Subcutaneous preadipocyte (primary cell): Measurements from ENCODE around the genes NOPCHAP1 and NUAK1.

DNA sequence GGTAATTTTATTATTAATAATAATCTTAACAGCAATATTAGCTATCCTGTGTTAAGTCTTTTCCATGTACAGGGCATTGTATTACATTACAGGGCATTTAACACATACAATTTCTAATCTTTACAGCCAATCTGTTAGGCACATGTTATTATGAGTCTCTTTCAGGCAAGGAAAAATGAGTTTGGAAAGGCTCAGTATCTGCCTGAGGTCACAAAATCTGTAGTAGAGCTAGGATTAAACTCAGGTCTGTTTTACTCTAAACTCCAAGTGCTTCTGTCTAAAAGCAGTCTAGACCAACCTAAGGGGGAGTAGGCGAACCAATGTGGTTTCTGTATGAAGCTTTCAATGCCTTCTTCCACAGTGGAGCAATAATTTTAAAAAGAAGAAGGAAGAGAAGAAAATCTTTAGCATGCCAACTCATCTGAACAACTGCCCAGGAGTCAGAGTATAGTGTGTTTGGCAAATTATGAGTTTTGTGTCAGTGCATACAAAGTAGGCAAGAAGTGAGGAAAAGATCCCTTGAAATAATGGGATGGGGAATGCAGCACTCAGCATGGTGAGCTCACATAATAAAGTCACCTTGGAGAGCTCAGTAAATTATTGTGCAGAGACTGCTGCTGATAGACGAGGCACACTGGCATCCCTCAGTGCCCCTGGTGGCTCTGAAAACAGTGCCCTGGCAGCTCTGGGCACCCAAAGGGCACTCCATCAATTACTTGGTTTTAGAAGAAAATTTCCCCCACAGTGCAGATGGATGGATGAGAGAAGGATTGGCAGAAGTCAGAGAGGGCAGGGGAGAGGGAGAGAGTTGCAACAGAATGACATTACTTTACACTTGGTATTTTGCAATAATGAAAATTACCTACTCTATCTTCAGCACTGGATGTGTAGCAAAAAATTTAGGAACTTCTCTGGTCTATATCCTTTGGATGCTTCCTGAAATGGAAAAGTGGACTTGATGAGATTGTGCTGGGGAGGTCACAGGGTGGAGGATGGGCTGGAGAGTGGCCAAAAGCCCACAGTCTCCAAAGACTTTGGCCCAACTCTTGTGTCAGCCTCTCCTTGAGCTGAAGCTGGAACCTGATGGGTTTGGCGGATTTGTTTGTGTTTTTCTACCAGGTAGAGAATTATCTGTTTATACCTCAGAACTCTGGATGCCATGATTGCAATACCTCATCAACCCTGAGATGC, 192.9 kb downstream of the CHST11 start:
- CAGE, long polyA plus RNA, result no peak

DNA sequence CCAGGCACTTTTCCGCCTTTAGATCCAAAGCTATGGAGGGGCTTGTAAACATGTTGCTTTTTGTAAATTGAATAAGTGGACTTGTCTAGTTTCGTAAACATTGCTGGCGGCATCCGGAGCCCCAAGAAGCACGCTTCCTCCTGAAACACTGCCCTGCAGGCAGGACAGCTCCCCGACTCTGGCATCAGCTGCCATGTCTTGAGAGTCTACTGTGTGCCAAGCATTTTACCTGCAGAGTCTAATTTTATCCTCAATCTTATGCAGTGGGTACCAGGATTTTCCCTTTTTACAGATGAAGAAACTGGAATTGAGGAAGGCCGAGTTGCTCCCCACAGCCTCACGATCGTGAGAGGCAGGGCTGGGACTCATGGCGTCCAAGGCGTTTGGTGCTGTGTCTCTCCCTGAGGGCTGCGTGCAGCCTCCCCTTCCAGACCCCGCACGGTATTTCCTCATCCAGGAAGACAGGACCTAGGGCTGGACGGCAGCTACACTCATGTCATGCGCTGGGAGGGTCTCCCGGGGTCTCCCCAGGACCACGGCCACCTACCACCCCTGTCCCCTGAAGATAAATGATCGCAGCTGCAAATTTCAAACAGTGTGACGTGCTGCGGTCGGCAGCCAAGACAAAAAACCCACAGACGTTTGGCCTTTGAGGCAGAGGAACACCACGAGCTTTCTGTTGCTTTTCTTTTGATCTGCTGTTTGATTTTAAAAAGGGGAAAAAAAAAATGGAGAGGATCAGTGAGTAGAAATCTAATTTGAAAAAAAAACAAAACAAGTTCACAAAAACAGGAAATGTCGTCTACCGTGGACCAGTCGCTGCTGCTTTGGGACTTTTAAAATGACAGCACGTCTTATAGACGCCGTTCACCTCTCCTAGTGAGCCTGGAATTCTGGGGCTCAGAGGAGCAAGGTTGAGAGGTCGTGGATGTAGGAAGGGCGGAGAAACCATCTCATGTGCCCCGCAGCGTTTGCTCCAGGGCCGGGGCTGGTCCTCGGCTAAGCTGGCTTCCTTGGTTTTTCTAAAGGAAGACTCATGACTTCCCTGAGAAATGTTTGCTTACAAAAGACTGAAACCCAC, 237.7 kb downstream of the SLC41A2 start:
- CAGE, long polyA plus RNA, result no peak

DNA sequence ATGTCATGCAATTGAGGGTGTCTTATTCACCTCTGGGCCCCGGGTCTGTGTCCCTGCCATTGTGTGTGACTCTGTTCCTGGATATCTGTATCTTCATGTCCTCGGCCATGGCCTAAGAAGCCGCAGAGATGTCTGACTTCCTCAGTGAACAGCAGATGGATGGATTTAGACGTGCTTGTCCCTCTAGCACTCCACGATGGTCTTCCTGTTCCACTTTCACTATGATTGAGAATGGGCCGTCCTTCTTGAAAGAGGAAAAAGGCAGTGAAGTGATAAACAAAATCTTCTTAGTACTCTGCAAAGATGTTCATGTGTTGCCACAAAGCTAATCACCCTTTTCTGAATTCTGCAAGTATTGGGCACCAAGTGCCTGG, 217.4 kb downstream of the SLC41A2 start:
- CAGE, long polyA plus RNA, result no peak

- CAGE, long polyA plus RNA, result no peak
Observed at GRCh38 chr12:104759191-104759847, 198.8 kb downstream of the SLC41A2 start.

GRCh38 chr12:104866402-104866618, 91.8 kb downstream of the SLC41A2 start:
- CAGE, long polyA plus RNA, result no peak

DNA sequence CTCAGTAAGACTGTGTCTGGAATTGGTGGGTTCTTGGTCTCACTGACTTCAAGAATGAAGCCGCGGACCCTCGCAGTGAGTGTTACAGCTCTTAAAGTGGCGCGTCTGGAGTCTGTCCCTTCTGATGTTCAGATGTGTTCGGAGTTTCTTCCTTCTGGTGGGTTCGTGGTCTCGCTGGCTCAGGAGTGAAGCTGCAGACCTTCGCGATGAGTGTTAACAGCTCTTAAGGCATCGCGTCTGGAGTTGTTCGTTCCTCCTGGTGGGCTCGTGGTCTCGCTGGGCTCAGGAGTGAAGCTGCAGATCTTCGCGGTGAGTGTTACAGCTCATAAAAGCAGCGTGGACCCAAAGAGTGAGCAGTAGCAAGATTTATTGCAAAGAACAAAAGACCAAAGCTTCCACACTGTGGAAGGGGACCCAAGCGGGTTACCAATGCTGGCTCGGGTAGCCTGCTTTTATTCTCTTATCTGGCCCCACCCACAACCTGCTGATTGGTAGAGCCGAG, 53.5 kb downstream of the SLC41A2 start:
- CAGE, long polyA plus RNA, result no peak

GRCh38 chr12:104985893-104987154, at the start of gene NOPCHAP1:
TSS of gene NOPCHAP1 (plus strand) at chr12:104986316.
- CAGE, long polyA plus RNA, result start-site peak on the plus strand at chr12:104986295-104986347, 351 and 44 reads in 2 replicates

GRCh38 chr12:105083603-105084237, 538 bp downstream of the ALDH1L2 start:
- CAGE, long polyA plus RNA, result no peak

GRCh38 chr12:105176771-105177300, 59.1 kb downstream of the APPL2 start:
- CAGE, long polyA plus RNA, result no peak

GRCh38 chr12:105191913-105192857, 43.8 kb downstream of the APPL2 start:
- CAGE, long polyA plus RNA, result no peak

GRCh38 chr12:105229256-105230286, 6.4 kb downstream of the APPL2 start:
- CAGE, long polyA plus RNA, result no peak

DNA sequence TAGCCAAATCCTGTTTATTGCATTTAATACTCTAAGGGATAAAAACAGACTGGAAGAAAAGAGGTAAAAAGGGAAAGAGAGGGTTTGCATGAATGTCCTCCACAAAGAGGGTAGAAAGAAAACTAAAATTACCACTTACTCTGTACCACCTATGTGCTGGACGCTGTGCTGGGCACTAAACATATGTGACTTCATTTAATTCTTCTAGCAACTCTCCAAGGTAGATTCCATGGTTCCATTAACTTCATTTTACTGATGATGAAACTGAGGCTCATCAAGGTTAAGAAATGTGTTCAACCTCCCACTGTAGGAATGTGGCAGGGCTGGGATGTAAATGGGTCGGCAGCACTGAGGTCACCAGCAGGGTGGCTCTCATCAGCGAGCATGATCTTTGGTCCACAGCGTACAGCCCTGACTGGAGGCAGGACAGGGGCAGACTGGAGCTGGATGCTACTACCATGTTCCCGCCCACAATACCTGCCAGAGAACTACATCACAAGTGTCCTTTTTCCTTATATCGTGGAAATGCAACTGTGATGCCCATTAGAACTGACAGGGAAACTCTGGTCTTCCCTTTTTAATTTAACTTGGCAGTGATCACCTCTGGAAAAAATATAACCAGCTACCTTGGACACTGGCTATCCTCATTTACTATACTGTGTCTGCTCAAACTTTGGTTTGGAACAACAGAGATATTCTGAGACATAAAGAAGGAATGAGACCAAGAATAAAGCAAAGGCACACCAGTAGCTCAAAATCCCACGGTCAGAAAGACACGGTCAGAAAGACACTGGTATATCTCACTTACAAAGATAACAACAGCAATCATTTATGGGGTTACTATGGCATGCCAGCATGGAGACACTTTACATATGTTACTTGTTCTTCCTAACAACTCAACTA, 4.5 kb downstream of the APPL2 start:
- CAGE, long polyA plus RNA, result no peak

GRCh38 chr12:105468277-105468935, 137.9 kb downstream of the C12orf75 start:
- CAGE, long polyA plus RNA, result no peak

GRCh38 chr12:106138421-106139021, at the start of gene NUAK1:
TSS of gene NUAK1 (minus strand) at chr12:106138954.
- CAGE, long polyA plus RNA, result no peak

GRCh38 chr12:106226757-106227227, 21.0 kb downstream of the CKAP4 start:
- CAGE, long polyA plus RNA, result no peak

GRCh38 chr12:106279448-106280026, 23.0 kb upstream of the TCP11L2 start:
- CAGE, long polyA plus RNA, result no peak

DNA sequence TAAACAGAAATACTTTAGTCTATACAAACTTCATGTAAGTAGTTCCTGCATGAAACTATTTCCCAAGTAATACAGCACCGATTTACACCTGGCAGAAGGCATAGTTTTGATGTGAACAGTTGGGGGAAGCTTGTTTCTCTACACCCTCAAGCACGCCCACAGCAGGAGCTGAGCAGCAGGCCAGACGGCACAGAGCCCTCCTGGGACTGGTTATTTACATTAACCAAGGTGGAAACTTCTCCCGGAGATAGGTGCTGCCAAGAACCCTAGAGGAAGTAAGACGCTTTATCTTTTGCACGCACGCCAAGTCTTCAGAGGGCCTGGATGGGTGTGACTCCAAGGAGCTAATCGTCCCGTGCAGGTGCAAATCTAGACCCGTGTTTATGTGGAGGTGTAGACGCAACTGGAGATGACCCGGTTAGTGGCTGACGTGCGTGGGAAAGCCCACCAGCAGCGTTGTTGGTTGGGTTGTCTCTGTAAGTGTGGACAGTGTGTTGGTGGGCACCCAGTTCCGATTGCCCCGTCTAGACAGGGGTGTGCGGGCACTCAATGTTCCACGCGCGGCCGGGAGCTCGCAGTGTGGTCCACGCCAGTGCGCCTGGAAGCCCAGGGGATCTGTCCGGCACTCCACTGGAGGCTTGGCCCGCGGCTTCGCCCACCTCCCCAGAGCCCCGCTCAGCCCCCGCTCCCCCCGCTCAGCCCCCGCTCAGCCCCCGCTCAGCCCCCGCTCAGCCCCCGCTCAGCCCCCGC, 725 bp upstream of the TCP11L2 start:
- CAGE, long polyA plus RNA, result no peak

GRCh38 chr12:106321245-106321943, 18.9 kb downstream of the TCP11L2 start:
- CAGE, long polyA plus RNA, result no peak

- CAGE, long polyA plus RNA, result no peak
Observed at GRCh38 chr12:106358199-106358851, 777 bp downstream of the POLR3B start.

GRCh38 chr12:106633015-106633257, 50.1 kb downstream of the RFX4 start:
- CAGE, long polyA plus RNA, result no peak